ENCODE results near the genes PNPLA2, TOLLIP, MOB2 and KRTAP5-2.

DNA sequence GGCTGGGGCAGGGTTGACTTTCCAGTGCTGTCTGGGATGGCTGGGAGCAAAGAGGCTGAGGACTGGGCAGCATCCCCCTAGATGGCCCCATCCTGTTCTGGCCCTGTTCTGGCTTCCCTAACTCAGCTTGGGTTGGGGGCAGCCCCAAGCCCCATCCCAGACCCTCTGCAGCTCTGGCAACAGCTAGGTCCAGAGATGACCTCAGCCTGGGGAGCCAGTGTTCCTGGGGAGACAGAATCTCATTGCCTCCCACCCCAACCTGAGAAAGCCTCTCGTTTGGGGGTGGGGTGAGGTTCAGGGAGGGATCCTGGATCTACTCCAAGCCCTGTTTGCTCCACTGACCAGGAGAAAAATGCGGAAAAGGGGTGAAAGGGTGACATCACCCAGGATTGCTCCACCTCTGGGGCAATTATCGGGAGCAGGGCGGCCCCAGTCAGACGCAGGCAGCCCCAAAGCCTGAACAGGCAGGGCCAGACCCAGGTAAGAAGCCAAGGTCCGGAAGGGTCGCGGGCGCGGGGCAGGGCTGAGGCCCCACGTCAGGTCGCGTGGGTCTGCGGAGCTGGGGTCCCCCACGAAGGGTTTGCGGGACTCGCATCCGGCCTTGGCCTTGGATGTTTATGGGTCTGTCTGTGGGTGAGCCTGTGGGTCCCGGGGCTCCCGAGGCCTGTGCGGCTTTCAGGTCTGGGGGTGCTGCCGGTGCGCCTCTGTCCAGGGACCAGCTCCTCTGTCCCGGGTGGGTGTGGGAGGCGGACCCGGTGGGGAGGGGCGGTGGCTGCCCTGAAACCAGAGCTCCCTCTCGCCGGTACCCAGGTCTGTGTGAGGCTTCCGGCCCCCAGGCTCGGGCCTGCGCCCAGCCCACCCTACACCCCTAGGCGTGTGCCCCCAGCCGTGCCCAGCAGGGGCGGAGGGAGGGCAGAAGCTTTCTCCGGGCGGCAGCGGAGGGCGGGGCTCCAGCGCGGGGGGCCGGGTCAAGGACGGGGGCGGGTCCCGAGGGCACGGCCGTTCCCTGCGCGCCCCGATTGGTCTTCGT, at the start of gene PNPLA2:
Gene PNPLA2, plus strand, starts transcription at position 436 of the 1,030 bp plus-strand sequence.
- RRBS, result 15% methylated on average over 38 of the region's 51 CpGs

GRCh38 chr11:824007-824890, 3.5 kb upstream of the CRACR2B start:
- RRBS, result 89% methylated on average over 32 of the region's 74 CpGs

DNA sequence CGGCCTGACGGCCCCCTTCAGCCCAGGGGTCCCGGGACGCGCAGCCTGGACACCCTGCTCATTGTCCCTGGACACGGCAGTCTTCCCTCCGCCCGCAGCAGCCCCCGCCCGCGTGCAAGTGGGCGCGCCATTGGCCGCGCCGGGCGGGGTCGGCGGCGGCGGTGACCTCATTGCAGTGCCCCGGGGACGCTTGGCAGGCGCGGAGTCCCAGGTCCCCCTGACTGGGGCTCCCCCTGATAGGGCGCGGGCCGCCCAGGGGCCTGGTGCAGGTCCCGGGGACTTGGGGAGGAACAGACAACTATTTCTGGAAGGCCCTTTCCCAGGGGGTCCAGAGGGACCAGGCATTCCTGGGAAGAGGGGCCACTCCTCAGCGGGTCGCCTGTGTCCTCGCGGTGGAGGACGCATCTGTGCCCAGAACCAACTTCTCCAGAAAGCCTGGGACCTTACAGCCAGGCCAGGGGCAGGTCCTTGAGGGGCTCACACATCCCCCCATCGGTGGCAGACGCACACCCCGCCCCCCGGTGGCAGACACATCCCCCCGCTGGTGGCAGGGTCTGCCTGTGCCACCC, 640 bp downstream of the CD151 start:
- RRBS, result under 1% methylated on average over 23 of the region's 39 CpGs

GRCh38 chr11:833877-834781, 1.4 kb downstream of the CD151 start:
- RRBS, result no CpG with 5 or more reads among the region's 24 CpGs

DNA sequence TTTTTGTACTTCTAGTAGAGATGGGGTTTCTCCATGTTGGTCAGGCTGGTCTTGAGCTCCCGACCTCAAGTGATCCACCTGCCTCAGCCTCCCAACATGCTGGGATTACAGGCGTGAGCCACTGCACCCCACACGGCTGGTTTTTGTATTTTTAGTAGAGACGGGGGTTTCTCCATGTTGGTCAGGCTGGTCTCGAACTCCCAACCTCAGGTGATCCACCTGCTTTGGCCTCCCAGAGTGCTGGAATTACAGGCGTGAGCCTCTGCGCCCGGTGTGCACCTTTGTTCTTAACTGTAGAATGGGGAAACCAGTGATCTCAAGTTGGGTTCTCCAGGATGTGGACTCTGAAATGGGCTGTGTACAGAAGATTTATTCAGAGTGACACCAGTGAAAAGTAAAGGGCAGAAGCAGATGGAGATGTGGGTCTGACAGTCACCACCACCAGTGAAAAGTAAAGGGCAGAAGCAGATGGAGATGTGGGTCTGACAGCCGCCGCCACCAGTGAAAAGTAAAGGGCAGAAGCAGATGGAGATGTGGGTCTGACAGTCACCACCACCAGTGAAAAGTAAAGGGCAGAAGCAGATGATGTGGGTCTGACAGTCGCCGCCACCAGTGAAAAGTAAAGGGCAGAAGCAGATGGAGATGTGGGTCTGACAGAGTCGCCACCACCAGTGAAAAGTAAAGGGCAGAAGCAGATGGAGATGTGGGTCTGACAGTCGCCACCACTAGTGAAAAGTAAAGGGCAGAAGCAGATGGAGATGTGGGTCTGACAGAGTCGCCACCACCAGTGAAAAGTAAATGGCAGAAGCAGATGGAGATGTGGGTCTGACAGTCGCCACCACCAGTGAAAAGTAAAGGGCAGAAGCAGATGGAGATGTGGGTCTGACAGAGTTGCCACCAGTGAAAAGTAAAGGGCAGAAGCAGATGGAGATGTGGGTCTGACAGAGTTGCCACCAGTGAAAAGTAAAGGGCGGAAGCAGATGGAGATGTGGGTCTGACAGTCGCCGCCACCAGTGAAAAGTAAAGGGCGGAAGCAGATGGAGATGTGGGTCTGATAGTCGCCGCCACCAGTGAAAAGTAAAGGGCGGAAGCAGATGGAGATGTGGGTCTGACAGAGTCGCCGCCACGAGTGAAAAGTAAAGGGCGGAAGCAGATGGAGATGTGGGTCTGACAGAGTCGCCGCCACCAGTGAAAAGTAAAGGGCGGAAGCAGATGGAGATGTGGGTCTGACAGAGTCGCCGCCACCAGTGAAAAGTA, 35.4 kb downstream of the AP2A2 start:
- RRBS, result no CpG with 5 or more reads among the region's 32 CpGs

GRCh38 chr11:1008131-1008637, 28.3 kb downstream of the MUC6 start:
- RRBS, result 88% methylated on average over 16 of the region's 25 CpGs

- RRBS, result 75% methylated on average over 11 of the region's 43 CpGs
Observed at GRCh38 chr11:1074722-1075798, 38.5 kb upstream of the MUC6 start.

- RRBS, result no CpG with 5 or more reads among the region's 17 CpGs
Observed at GRCh38 chr11:1090685-1091249, 54.2 kb upstream of the MUC6 start.

DNA sequence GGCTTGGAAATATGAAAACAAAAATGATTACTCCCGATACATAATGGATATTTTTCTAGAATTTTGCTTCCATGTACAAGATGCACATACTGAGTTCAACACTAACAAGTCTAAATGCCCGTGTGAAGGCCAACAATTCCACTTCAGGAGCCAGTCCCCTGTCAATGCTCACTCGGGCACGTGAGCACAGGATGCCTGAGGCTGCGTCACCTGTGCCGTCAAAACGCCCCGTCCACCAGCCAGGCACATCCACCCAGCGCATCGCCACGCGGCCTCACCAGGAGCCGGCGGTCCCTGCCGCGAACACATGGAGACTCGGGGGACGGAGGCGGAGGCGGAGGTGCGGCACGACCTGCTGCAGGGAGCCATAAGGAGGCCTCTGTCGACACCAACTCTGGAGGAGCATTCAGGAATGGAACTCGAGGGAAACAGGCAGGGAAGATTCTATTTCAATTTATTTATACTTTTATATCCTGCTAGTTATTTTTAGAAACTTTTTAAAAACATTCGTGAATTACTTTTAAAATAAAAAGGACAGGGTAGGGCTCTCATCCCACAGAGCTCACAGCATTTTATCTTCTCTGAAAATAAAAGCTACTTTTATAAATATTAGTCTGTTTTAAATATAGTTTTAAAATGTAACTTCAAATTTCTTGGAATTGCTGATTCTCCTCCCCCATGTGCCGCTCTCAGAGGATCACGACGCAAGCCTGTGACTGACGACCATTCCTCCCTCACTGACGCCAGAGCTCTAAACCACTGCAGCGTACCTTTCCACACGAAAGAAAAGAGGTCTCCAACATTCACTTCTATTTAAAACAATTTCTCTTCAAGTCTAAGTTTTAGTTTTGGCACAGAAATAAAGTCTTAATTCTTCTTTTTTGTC, 9.6 kb downstream of the TOLLIP start:
- RRBS, result no CpG with 5 or more reads among the region's 32 CpGs

DNA sequence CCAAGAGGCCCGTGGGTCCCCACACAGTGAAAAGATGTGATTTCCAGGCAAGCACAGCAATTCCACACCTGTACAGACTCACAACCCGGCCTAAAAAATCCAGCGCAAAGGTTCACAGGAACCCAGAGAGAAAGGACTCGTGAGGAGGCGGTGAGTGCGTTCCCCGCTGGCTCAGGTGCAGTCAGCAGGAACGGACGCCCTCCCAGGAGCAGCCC, 4.4 kb downstream of the TOLLIP start:
- RRBS, result no CpG with 5 or more reads among the region's 9 CpGs

DNA sequence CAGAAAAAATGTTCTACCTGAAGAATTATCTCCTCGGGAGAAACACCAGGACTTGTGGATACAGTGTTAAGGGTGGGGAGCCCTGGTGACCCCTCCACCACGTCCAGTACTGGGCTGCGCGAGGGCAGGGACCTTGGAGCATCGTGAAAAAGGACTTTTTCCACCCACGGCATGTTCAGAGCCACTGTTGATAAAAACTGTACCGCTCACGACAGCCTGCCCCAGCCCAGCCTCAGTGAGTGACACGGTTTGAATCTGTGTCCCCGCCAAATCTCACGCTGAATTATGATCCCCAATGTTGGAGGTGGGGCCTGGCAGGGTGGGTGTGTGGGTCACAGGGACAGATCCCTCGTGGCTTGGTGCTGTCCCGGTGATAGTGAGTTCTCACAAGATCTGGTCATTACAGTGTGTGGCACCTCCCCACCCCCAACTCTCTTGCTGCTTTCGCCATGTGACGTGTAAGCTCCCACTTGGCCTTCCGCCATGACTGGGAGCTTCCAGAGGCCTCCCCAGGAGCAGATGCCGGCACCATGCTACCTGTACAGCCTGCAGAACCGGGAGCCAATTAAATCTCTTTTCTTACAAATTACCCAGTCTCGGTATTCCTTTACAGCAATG, 1.4 kb downstream of the TOLLIP start:
- RRBS, result no CpG with 5 or more reads among the region's 19 CpGs

- RRBS, result 1% methylated on average over 68 of the region's 107 CpGs
Observed at GRCh38 chr11:1308983-1309896, at the start of gene TOLLIP. Gene TOLLIP (minus strand): TSS chr11:1309632.

GRCh38 chr11:1391908-1392432, 2.2 kb downstream of the BRSK2 start:
- RRBS, result no CpG with 5 or more reads among the region's 21 CpGs

DNA sequence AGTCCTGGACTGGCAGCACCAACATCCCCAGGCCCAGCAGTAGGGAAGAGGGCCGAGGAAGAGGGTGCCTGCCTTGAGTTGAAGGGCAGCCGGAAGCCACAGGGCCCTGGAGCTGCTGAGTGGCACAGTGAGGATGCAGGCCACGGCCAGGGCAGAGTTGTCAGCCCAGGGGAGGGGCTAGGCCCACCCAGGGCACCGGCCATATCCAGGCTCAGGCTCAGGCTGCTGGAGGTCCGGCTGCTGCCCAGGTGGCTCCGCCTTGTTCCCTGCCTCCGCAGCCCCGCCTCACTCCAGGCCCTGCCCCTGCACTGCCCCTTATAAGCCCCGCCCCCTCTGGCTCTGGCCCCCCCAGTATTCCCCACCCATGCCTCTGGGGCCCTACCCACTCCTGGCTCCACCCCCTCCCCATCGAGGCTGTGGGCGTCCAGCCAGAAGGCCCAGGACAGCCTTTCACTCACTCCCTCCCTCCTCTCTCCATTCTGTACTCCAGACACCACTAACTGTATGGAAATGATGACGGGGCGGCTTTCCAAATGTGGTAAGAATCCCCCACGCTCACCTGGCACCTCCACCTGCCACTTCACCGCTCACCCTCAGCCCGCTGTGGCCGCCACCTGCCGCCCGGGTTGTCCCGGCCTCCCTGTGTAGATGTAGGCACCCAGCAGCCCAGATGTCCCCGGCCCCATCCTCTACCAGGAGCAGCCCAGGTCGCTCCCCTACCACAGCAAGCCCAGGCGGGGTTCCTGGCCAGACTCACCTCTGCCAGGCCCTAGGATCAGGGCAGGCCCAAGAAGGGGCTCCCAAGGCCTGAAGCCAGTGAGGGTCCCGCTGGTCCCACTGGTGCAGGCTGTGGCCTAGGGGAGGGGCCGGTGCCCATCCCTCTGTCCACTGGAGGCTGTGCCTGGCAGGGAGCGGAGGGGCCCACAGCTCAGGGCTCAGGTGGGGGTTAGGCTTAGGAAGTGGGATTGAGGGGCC, 27.6 kb downstream of the MOB2 start:
- RRBS, result 67% methylated on average over 3 of the region's 26 CpGs

- RRBS, result no CpG with 5 or more reads among the region's 6 CpGs
Observed at GRCh38 chr11:1483457-1483940, 3.1 kb downstream of the MOB2 start.

- RRBS, result 84% methylated on average over 5 of the region's 29 CpGs
Observed at GRCh38 chr11:1486479-1487377, at the start of gene MOB2. Gene MOB2 (minus strand): TSS chr11:1486779.

DNA sequence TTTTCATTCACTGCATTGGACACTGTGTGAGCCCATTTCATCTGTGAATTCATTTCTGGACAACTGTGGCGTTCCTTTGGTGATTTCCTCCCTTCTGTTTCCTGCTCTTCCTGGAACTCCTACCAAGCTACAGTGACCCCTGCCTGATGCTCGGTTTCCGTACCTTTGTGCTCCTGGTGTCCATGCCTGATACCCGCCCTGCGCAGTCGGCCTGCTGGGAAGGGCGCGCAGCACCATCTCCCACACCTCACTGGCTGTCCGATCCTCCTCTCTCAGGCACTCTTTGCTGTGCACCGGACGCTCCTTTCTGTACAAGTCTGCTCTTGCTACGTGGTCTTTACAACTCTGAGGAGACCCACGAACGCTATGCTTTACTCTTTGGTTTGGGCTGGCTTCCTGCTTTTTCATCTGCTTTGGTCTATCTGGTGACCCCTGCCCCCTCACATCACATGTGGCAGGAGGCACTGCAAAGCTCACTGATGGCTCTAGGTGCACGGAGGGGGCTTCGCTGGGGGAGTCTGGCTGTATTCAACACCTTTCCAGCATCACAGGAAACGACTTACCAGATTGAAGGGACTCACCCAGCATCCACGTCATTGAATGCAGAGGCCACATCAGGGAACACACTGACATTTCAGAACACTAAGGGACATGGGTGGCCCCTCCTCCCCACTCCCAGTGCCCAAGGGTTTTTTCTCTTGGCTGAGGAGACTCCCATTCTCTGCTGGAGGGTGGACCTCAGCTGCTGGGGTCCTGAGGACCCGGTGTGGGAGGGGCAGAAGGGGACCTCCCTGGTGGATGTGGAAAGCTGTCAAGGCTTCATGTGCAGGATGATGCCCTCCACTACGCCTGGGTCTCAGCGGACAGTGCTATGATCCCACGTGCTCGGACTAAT, 27.0 kb upstream of the MOB2 start:
- RRBS, result no CpG with 5 or more reads among the region's 23 CpGs

GRCh38 chr11:1543922-1544219, 28.2 kb downstream of the DUSP8 start:
- RRBS, result no CpG with 5 or more reads among the region's 8 CpGs

GRCh38 chr11:1570082-1570543, 2.0 kb downstream of the DUSP8 start:
- RRBS, result 66% methylated on average over 4 of the region's 11 CpGs

GRCh38 chr11:1598111-1598448, at the start of gene KRTAP5-2:
Gene KRTAP5-2 (minus strand): TSS chr11:1598294.
- RRBS, result no CpG with 5 or more reads among the region's 3 CpGs

Measured in BE2C (cell line).